ENCODE data around the gene SLC10A1.

DNA sequence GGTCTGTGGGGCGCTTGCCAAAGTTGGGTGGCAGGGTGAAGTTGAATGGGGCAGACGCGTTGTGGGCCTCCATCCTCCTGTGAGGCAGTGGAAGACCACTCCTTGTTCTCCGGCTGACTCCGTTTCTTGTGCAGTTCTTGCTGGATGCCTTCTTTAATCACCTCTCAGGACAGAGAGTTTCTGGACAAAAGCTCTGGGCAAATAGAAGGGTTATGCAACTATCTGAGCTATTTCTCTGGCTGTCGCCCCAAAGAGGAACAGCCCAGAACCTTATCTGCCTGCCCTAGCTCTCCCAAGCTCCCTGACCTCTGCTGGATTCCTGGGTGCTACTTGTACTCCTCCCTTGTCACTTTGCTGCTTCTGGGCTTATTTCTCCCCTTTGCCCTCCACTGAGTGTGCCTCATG is at the start of gene SLC10A1:
Gene SLC10A1, minus strand, starts transcription at position 159 of the 405 bp plus-strand sequence.
- PRO-cap, 2 experiments = no peak in any of the 2 experiments

DNA sequence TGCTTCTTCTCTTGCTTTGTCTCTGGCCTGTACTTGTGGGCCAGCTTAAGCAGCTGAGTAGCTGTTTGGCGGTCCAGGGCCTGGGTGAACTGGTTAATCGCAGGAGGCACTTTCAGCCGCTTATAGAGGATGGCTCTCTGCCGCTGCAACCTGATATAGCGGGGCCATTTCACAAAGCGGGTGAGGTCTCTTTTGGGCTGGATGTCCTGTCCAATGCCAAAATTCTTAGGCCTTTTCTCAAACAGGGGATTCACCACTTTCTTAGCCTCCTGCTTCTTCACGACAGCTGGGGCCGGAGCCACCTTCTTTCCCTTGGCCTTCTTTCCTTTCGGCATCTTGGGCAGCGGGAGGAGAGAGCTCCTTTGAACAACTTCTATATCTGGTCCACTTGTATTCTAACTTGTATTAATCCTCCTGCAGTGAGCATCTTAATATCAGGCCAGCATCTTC is 6.6 kb downstream of the SMOC1 start:
- PRO-cap, 2 experiments = no peak in any of the 2 experiments

DNA sequence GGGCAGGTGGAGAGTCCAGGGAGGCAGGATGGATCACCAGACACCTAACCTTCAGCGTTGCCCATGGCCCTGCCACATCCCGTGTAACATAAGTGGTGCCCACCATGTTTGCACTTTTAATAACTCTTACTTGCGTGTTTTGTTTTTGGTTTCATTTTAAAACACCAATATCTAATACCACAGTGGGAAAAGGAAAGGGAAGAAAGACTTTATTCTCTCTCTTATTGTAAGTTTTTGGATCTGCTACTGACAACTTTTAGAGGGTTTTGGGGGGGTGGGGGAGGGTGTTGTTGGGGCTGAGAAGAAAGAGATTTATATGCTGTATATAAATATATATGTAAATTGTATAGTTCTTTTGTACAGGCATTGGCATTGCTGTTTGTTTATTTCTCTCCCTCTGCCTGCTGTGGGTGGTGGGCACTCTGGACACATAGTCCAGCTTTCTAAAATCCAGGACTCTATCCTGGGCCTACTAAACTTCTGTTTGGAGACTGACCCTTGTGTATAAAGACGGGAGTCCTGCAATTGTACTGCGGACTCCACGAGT is 151.1 kb downstream of the SMOC1 start:
- PRO-cap, 2 experiments = no peak in any of the 2 experiments

DNA sequence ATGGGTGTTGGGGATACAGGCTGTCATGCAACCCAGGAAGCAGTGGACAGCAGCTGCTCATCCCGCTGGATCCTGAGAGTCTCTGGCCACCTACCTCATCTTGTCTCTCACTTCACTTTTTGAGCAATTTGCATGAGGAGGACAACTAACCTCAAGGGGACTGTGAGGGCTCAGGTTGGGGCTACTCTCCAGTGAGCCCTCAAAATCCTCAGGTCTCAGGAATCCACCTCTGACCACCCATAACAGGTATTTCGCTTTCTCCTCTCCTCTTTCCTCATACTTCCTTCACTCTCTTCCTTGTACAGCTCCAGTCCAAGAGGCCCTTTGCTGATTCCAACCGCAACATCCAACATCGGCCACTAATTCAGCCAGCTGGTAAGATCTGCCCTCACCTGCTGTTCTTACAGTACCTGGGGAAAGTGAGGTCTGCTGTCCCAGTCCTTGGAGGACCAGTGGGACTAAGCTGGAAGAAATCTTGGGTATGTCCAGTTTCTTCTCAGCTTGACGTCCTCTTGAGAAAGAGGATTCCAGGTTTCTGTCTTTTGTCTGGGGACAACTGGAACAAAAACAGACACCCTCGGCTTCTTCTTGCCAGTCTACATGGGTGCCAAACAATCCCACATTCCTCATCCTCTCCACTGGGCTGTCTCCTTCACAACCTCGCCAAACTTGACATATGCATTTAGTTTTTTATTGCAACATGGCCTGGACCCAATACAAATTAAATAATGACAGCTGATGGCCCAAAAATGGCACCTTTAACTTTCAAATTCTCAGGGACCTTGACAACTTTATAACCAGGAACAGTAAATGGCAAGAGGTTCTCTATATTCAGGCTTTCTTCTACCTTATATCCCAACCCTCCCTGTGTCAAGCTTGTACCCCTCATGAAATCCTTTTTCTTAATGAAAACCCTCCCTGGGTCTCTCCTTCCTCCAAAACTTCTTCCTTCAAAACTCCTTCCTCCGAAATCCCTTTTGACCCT is 2.6 kb upstream of the ADAM20 start:
- PRO-cap, 2 experiments = no peak in any of the 2 experiments

DNA sequence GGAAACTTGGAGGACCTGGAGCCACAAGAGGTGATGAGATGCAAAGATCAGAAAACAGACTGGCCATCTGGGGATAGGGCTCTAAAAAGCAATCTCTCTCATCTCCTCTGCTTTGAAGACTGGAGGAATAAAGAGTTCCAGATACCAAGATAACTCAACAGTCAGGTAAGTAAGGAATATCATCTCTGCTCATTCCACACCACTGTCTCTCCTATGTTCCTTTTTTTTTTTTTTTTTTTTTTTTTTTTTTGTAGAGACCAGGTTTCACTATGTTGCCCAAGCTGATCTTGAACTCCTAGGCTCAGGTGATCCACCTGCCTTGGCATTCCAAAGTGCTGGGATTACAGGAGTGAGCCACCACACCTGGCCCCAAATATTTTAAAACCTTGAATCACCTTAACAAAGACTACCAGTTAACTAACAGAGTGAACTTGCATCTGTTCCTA is 8.2 kb downstream of the MED6 start:
- PRO-cap, 2 experiments = no peak in any of the 2 experiments

DNA sequence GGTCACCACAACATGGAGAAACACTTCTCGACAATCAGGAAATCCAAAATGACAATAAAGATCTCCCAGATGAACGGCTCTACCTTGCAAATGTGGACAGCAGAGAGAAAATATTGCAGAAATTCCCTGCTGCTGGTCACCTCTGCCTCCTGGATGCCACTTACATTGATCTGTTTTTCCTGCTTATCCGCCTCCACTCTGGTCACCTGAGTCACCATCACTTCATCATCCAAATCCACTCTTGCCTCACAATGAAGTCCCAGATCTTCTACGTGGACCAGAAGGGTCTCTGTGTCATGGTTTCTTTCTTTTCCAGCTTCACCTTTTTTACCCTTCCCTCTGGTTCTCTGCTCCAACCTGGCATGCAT is 21.1 kb downstream of the TTC9 start:
- PRO-cap, 2 experiments = no peak in any of the 2 experiments

DNA sequence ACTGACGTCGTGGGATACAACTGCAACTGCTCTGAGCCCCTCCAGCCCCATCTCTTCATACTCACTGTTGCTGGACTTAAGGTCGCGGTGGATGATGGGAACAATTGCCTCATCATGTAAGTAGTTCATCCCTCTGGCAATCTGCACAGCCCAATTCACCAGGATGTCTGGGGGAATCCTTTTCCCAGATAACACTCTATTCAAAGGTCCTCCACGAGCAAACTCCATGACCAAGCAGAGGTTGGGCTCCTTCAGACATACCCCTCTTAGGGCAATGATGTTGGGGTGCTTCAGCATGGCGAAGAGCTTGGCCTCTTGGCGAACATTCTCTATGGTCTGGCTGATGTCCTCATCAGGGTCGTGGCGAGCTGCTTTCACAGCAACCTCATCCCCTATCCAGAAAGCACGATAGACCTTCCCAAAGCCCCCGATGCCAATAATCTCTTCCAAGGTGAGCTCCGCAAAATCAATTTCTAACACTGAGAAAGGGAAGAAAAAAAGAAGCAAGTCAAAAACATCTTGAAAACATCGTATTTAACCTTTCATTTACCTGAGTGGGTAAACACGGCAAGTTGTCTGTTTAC is 8.6 kb downstream of the MAP3K9 start:
- PRO-cap, 2 experiments = no peak in any of the 2 experiments

- PRO-cap, 2 experiments = no peak in any of the 2 experiments
Observed at GRCh38 chr14:70977328-70977814, 70.1 kb downstream of the PCNX1 start.

GRCh38 chr14:71253831-71254631 is 66.2 kb upstream of the SIPA1L1 start:
- PRO-cap, 2 experiments = no peak in any of the 2 experiments

DNA sequence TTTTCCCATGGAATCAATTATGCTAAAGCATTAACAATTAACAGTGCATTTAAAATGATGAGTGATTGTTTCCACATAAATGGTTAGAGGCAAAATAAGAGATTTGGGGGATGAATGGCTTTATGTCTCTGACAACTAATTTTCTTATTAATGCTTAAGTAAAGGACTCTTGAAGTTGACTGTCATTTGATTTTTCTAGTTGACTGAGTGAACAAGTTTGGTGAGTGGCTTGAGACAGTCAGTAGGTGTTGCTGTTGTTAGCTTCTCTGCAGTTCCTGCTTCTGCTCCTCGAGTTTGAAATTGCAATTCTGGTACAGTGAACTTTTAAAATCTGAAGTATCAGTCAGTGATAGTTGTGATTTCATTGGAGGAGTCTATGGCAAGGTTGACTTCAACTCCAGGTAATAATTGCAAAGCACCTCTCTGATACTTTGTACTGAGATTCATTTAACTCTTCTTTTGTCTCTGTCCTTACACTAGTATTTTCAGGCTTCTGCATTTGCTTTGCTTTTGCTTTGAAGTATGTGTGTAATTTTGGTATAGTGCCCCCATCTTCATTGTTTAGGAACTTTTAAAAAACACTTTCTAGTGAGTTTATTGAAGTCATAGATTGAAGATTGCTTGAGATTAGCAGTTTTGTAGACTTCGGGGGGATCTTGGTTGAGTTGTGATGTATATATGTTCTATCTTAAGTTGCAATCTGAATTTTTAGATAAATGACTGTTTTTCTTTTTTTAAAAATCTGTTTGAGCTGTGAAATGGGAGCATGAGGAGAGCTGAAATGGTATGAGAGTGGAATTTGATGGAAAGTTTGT is 2.5 kb downstream of the SIPA1L1 start:
- PRO-cap, 2 experiments = peak in 1 of 2 experiments; most common minus-strand start position 283 of the sequence (in 1)

- PRO-cap, 2 experiments = no peak in any of the 2 experiments
Observed at GRCh38 chr14:71344817-71345342, 24.6 kb downstream of the SIPA1L1 start.

- PRO-cap, 2 experiments = no peak in any of the 2 experiments
Observed at GRCh38 chr14:71355698-71356587, 35.7 kb downstream of the SIPA1L1 start.

DNA sequence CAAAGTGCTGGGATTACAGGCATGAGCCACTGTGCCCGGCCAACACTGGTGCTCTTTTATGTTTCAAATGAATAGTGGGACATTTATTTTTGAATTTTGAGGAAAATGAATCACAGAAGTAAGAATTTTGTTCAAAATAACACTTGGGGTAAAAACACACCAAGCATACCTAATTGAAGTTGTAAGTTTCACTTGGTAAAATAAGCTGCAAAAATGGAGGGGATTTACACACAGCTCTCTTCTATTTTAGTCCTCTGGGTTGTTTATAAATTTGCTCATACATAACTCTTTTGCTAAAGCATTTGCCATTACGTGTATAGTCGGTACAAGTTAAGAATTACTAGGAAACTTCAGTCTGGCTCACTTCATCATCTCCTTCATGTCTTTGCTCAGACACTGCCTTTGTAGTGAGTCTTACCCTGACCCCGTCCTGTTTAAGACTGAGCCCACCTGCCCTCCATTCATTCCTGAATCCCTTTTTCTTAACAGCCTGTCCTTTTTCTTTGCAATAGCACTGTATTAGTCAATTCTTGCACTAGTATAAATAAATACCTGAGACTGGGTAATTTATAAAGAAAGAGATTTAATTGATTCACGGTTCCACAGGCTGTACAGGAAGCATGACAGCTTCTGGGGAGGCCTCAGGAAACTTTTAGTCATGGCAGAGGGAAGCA is 38.0 kb downstream of the SIPA1L1 start:
- PRO-cap, 2 experiments = no peak in any of the 2 experiments

DNA sequence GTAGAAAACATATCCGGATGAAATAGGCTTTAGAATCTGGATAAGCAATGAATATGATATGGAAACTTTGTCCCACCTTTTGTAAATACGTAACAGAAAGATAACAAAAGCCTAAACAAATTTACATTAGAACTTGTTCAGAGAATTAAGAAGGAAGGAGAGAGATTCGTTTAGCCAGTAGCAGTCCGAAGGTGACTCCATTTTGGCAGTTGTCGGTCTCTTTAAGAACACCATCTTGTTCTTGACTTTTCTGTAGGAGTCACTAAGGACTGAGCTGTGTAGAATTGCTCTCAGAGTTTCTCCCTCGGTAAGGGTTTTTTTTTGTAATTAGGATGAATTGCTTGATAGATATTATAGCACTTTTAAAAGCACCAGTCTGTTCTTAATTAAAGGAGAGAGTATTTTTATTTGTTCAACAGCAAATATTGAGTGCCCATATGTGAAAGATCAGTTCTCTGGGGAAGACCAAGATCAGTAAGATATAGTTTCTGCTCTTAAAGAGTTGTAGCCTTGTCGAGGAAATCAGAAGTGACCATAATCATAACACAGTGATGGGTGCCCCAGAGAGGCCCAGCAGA is 62.2 kb downstream of the SIPA1L1 start:
- PRO-cap, 2 experiments = no peak in any of the 2 experiments

DNA sequence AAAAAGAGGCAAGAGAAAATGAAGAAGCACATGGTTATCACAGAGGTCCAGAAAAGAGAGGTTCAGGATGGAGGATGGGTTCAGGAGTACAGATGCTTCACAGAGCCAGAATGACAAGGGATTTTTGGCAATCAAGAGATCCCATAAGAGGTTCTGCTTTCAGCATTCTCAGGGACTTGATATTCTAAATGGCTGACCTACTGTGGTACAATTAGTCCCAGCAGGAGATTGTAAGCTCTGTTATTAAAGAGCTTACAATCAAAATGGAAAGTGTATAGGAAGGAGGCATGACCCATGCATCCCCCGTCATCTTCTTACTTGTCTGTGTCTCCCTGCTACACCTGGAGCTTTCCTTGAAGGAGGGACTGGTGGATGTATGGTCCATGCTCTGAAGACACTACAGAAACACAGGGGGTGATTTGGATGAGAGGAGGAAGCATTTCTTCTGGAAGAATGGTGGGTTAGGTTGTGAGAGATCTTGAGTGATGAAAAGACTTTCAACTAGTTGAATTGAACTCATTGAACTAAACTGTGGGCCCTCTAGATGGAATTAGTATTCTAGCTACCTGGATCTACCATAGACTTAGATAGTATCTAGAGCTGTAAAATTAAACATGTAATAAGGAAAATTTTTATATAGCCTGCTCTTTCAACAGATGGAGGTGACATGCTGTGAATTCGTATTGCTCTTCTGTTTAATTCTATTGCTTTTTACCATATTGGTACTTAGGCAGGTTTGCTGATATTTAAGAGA is 264.1 kb downstream of the SIPA1L1 start:
- PRO-cap, 2 experiments = no peak in any of the 2 experiments

DNA sequence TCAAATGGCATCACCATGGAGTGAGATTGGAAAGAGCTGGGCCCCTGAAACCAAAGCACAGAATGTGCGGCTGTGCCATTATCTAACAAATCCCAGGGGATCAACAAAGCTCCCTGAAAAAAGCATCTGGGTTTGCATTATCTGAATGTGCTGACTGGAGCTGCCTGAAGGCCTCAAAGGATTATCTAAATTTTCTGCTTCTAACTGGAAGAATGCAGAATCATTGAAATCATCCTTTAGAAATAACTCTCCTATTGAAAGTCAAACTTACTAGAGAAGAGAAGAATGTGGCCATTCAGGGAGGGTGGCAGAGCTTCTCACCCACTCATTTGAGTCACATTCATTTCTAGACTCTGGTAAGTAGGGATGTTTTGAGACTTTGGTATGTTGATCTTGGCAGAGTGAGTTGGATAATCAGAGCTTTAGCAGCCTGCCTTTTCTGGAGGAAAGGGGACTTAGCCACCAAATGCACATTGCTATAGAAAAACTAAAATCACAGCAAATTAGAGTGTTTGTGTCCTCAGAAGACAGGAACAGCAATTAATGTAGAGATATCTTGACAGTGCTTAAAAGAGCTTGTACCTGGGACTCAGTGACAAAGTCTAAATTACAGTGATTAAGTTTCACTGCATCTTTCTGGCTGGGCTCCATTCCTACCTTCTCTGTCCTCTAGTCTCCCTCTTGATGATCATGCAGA is 220.5 kb upstream of the RGS6 start:
- PRO-cap, 2 experiments = no peak in any of the 2 experiments

GRCh38 chr14:71779940-71780594 is 152.2 kb upstream of the RGS6 start:
- PRO-cap, 2 experiments = no peak in any of the 2 experiments

GRCh38 chr14:71982014-71982437 is 49.8 kb downstream of the RGS6 start:
- PRO-cap, 2 experiments = no peak in any of the 2 experiments

DNA sequence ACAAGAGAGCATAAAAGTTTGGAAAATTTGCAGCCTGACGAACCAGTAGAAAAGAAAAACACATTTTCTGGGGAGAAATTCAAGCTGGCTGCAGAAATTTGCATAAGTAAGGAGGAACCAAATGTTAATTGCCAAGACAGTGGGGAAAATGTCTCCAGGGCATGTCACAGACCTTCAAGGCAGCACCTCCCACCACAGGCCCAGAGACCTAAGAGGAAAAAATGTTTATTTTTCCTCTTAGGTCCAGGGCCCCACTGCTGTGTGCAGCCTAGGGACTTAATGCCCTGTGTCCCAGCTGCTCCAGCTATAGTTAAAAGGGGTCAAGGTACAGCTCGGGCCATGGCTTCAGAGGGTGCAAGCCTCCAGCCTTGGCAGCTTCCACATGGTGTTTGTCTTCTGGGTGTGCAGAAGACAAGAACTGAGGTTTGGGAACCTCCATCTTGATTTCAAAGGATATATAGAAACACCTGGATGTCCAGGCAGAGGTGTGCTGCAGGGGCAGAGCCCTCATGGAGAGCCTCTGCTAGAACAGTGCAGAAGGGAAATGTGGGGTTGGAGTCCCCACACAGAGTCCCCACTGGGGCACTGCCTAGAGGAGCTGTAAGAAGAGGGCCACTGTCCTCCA is 425.6 kb downstream of the RGS6 start:
- PRO-cap, 2 experiments = no peak in any of the 2 experiments

GRCh38 chr14:72679400-72680262 is 214.3 kb downstream of the DPF3 start:
- PRO-cap, 2 experiments = no peak in any of the 2 experiments